ENCODE data around the gene CIB1.

GRCh38 chr15:90104410-90105118, 2.3 kb upstream of the IDH2 start:
- RRBS, result 96% methylated on average over 1 of the region's 10 CpGs

GRCh38 chr15:90186971-90187923, 13.9 kb upstream of the SEMA4B start:
- RRBS, result no CpG with 5 or more reads among the region's 11 CpGs

DNA sequence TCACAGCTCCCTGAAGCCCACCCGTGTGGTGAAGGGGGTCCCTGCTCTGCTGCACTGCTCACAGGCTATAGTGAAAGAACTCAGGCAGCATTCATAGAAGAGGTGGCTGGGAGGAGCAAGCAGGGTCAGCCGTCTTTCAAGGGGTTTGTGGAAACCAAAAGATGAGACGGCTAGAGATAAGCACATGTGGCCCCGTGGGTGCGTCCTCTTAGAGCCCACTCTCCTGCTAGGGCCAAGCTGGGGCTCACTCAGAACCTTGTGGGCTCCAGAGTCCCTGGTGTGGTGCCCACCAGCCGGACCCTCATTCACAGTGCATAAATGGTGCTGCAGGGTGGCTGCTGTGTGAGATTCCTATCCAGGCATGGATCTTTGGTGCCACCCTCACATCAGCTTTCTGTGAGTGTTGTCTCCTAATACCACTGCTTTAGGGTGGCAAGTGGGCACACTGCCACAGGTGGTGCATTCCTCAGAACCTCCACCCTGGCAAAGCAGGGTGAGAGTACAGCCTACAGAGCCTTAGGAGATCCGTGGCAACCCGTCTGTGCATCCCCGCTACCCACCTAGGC, 11.2 kb upstream of the SEMA4B start:
- RRBS, result no CpG with 5 or more reads among the region's 9 CpGs

DNA sequence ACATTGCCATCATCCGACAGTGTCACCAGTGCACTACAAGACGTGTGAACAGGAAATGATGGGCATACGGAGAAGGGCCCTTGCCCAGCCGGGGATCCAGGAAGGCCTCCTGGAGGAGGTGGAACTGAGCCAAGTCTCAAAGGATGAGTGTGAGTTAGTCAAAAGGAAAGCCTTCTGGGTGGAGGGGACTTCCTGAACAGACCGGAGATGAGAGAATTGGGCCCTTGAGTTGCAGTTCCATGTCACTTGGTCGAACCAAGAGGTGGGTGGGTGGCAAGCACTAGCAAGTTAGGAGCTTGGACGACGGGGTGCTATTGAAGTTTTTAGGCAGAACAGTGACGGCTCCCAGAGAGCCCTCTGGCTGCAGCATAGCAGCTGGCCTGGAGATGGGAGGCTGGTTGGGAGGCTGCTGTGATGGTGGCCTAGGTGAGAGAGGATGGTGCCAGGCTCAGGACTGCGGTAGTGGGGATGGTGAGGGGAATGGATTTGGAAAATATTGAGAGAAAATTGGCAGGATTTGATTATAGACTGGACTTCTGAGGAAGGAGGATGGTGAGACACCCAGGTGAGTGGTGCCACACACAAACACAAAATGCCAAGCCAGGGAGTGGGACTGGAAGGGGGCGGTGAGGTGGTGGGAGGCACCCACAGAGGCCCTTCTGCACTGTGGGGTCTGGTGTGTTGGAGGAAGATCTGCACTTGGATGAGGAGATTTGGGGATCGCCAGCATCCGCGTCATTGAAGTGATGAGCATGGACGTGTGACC, 8.7 kb downstream of the SEMA4B start:
- RRBS, result 14% methylated on average over 1 of the region's 15 CpGs

- RRBS, result no CpG with 5 or more reads among the region's 19 CpGs
Observed at GRCh38 chr15:90212673-90213097, 11.6 kb downstream of the SEMA4B start.

DNA sequence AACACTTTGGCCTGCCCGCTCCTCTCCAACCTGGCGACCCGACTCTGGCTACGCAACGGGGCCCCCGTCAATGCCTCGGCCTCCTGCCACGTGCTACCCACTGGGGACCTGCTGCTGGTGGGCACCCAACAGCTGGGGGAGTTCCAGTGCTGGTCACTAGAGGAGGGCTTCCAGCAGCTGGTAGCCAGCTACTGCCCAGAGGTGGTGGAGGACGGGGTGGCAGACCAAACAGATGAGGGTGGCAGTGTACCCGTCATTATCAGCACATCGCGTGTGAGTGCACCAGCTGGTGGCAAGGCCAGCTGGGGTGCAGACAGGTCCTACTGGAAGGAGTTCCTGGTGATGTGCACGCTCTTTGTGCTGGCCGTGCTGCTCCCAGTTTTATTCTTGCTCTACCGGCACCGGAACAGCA, 5.8 kb downstream of the CIB1 start:
- RRBS, result no CpG with 5 or more reads among the region's 16 CpGs

DNA sequence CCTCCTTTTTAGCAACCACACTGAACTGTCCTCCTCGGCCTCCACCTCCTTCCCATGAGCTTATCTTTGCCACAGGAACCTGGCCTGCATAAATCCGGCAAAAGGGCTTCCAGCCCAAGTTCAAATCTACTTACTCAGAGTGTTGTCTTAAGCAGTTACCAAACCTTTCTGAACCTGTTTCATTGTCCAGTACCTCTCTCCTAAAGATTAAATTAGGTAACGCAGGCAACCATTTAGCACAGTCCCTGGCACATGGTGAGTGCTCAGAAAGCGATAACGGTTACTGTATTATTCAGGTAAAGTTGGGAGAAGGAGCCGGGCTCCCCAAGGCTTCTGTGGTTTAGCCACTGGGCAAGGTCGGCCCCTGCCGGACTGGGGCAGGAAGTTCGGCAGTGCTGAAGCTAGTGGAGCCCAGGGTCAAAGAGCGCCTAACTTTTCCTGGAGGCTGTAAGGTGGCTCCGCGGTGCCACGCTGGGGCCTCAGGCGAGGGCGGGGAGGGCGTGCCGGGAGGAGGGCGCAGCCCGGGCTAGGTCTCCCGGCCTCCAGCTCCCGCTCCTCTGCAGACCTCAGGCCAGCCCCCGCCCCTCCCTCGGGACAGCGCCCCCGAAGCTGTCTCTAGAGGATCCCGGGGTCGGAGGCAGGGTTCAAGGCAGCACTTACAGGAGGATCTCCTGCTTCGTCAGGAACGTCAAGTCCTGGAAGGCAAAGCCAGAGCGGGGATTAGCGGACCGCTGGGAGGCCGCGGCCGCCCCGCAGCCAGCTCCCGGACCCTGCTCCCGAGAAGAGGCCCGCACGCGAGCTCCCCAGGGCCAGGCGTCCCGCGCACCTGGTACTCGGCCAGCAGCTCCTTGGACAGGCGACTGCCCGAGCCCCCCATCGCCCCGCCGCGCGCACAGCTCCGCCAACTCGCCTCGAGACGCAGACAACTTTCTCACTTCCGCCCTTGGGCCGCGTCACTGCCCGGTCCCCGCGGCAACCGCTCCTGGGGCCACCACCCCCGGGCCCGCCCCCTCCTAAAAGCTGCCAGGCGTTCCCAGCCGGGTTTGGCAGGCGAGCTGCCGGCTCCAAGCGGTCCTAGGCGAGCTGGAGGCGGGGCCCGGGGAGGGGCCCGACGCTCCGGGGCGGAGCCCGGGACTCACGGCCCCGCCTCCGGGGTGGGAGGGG, at the start of gene CIB1:
Gene CIB1 (minus strand): TSS at position 933 of the 1,164 bp plus-strand sequence.
- RRBS, result 3% methylated on average over 17 of the region's 81 CpGs

- RRBS, result no CpG with 5 or more reads among the region's 5 CpGs
Observed at GRCh38 chr15:90306520-90306740, 41.0 kb downstream of the NGRN start.

GRCh38 chr15:90391602-90392605, 3.9 kb downstream of the IQGAP1 start:
- RRBS, result no CpG with 5 or more reads among the region's 3 CpGs

GRCh38 chr15:90459439-90459836, 70.3 kb upstream of the CRTC3 start:
- RRBS, result no CpG with 5 or more reads among the region's 4 CpGs

- RRBS, result no CpG with 5 or more reads among the region's 7 CpGs
Observed at GRCh38 chr15:90460336-90460902, 69.3 kb upstream of the CRTC3 start.

- RRBS, result no CpG with 5 or more reads among the region's 27 CpGs
Observed at GRCh38 chr15:90511013-90511634, 18.6 kb upstream of the CRTC3 start.

GRCh38 chr15:90609837-90610325, 80.2 kb downstream of the CRTC3 start:
- RRBS, result no CpG with 5 or more reads among the region's 3 CpGs

GRCh38 chr15:90686336-90686921, 30.7 kb upstream of the BLM start:
- RRBS, result no CpG with 5 or more reads among the region's 3 CpGs

- RRBS, result no CpG with 5 or more reads among the region's 7 CpGs
Observed at GRCh38 chr15:90845013-90845659, 23.3 kb upstream of the FURIN start.

DNA sequence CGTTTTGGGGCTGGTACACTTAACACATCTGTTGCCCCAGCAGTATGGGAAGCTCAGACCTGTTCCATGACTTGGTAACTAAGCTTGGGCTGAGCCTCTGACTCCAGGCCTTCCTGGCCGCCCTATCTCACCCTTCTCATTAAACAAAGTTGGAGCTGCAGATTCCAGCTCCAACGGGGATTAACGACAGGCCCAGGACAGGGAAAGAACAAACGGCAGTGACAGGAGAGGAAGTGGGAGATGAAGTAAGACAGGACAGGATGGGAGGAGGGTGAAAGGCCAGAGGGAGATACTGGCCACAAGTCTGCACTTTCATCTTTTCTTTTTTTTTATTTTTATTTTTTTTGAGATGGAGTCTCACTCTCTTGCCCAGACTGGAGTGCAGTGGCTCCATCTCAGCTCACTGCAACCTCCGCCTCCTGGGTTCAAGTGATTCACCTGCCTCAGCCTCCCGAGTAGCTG, 8.5 kb upstream of the FURIN start:
- RRBS, result no CpG with 5 or more reads among the region's 7 CpGs

GRCh38 chr15:90869495-90870704, 1.5 kb downstream of the FURIN start:
- RRBS, result no CpG with 5 or more reads among the region's 16 CpGs

DNA sequence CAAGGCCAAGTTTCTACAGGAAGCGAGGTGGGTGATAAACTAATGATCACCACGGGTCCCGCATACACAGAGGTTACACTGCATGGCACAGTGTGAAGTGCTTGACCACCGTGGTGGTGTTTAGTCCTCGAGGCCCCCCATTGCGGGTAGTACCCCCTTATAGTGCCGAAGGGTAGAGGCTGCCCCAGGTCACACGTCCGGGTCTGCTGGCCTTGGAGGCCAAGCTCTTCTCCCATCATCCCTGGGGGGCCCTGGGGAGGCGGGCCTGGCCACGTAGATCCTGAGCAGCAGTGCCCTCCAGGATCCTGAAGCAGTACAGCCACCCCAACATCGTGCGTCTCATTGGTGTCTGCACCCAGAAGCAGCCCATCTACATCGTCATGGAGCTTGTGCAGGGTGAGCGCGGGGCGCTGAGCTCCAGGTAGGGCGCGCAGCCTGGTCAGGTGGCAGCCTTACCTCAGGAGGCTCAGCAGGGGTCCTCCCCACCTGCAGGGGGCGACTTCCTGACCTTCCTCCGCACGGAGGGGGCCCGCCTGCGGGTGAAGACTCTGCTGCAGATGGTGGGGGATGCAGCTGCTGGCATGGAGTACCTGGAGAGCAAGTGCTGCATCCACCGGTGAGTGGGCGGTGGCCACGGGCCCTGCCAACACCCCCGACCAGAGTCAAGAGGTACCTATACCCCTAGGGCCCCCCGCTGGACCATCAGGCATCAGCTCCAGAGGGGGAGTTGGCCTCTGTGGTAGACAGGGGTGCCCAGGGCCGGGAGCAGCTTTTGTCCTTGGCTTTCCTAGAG, 8.7 kb downstream of the FES start:
- RRBS, result no CpG with 5 or more reads among the region's 30 CpGs

Measured in GM19239 (cell line).